ENCODE measurements around the genes PSMC4 and BLVRB.

DNA sequence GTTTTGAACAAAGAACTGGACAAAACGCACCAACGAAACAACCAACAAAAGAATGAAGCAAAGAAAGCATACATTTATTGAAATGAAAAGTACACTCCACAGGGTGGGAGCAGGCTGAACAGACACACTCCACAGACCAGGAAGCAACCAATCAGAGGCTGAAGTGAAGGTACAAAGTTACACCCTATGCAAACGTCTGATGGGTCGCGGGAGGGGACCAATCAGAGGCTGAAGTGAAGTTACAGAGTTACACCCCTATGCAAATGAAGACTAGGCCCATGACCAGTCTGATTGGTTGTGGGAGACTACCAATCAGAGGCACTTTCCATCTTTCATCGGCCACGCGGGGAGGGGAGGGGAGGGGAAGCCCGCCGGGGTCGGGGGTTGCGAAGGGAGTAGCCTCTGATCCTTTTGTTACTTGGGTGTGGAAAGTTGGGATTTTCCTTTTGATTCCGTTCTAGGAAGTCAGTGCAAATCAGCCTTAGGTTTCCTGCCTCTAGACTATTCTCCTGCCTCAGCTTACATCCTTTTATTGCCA is 12.4 kb upstream of the FBL start:
- PRO-cap: no peak

DNA sequence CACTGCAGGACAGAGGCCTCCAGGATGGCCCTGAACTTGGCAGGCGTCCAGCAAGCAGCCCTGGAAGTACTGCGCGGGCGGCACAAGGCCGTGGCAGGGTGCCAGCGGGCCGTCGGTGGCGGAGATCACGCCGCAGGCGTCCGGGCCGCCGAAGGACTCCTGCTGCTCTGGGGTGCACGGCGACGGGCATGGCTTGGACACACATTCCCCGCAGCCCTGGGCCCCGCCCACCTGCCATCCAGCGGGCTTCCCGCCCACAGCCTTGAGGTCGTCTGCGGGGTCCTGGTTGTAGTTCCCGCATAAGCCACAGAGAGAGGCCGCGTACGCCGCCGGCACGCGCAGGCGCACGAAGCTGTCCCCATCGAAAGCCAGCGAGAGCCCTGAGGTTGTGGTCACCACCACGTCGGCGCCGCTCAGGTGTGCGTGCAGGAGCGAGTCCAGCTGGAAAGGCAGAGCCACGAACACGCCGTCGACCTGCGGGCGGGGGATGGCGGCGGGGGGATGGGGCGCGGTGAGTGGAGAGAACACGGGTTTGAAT is 29.3 kb upstream of the FBL start:
- PRO-cap: no peak

DNA sequence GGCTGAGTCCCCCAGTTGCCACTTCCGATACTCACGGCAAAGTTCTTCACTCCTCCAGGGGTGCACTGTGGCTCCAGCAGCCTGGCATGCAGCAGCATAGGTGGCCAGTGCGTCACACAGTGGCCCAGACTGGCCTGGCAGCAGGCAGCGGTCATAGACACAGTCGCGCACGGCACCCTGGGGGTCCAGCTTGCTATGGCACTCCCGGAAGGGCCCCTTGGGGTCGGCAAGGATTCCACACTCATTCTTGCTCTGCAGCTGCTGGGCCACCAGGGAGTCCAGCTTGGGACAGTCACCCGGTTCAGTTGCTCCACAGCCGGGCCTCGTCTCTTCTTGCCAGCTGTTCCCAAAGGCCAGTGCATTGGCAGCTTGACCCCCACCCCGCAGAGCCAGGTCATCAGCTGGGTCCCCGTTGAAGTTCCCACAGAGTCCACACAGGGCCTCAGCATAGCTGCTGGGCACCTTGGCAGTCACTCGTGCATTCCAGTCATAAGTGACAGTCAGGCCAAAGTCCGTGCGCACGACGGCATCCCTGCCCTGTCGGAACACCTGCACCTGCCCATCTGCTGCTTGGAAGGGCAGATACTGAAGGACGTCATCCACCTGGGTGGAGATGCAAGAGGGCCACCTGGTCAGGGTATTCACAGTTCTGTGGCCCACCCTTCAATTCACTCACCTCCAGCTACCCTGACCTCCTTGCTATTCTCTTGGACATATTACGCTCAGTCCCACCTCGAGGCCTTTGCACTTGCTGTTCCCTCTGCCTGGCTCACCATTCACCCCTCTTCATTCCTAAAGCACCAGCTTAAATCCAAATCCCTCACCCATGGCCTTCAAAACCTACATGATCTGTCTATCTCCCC is 57.1 kb upstream of the PSMC4 start:
- PRO-cap: no peak

DNA sequence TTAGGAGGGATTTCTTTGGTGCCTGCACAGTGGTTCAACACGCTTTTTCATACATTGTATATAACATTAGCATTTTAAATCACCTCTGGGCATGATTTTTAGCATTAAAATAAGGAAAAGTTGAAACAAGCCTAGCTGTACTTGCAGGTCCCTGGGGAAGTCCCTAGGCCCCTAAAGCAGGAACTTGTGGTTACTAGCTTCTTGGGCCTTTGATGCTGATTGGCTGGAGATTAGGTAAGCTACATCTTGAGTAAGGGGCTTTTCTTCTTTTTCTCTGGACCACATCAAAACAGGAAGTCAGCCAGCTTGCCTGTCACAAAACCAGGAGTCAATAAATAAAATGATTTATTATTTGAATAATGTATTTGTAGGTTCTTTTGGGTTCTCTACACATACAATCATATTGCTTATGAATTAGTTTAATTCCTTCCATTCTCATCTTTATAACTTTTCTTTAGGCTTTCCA is 17.5 kb upstream of the PSMC4 start:
- PRO-cap: no peak

- PRO-cap: bidirectional peak, plus-strand start at chr19:39971197, minus-strand start at chr19:39970877
Measured at GRCh38 chr19:39970299-39971307, at the start of gene PSMC4. PSMC4 (plus strand) TSS chr19:39971165.

DNA sequence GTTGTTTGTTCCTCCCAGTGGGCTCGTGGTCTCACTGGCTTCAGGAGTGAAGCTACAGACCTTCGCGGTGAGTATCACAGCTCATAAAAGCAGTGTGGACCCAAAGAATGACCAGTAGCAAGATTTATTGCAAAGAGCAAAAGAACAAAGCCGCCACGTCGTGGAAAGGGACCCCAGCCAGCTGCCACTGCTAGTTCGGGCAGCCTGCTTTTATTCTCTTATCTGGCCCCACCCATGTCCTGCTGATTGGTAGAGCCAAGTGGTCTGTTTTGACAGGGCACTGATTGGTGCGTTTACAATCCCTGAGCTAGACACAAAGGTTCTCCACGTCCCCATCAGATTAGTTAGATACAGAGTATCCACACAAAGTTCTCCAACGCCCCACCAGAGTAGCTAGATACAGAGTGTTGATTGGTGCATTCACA is 21.7 kb upstream of the MAP3K10 start:
- PRO-cap: no peak

GRCh38 chr19:40225258-40225802 is 1.2 kb downstream of the CCNP start:
- PRO-cap: no peak

GRCh38 chr19:40266934-40267765 is 18.0 kb downstream of the AKT2 start:
- PRO-cap: no peak

GRCh38 chr19:40349065-40349701 is 688 bp downstream of the PLD3 start:
- PRO-cap: no peak

DNA sequence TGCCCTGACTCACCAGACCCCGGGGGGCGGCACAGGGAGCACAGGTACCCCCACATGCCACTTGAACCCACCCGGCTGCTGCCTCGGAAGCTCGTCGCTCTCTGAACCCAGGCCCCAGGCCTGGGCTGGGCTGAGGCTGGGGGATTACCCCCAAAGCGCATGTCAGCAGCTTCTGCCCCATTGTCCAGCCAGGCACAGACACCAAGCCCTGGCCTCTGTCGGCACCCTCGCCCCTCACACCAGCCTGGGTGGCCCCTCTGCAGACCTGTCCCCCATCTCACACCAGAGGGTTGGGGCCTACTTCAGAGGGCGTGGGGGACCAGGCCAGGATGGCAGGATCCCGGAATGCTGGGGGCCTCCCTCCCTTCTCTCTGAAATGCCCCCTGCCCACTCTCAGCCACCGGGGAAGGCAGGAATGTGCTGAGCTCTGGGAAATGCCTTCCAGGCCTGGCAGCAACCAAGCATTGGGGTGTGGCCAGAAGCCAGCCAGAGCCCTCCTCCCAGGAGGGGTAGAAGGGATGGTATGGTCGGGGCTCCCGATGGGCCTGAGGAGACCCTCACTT is 1.6 kb upstream of the PRX start:
- PRO-cap: no peak

DNA sequence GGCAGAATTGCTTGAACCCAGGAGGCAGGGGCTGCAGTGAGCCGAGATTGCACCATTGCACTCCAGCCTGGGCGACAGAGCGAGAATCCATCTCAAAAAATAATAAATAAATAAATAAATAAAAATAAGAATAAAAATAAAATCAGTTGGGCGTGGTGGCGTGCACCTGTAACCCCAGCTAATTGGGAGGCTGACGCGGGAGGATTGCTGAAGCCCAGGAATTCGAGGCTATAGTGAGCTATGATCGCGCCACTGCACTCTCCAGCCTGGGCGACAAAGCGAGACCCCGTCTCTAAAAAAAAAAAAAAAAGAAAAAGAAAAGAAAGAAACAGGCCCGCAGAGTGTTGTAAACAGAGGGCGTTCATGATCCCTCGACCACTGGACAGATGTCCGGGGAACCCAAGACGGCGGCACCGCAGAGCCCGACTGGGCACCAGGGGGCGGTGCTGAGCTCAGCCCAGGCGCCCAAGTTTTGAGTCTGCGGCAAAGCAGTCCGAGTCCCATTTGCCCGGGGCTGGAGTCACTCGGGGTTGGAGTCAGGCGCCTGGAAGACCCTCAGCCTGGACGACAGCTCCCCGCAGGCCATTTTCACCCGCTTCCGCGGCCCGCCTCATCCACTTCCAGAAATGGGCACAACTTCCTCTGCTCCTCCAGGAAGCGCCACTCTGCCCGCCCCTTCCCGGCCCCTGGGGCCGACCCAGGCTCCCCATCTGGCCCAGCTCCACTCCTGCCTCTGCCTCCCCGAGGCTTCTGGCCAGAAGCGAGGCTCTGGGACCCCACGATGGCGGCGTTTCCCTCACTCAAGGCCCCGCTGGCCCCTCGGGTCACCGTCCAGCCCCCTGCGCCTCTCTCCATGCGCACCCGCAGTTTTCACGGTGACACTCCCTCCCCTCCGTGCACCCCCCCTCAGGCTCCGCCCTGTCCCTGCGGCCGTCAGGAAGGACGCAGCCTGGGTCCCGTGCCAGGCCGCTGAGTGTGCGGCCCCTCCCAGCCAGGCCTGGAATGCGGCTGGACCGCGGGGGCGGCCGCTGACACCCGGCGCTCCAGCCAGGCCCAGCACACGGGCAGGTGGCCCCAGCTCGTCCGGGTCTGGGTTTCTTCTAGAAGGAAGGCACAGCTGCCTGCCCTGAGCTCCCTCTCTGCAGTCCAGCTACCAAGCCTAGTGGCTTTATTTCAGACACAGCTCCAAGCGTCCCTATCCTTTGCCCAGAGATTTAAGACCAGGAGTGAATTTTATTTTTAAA is 5.0 kb downstream of the SERTAD1 start:
- PRO-cap: bidirectional peak, plus-strand start at position 500 of the sequence, minus-strand start at position 404 of the sequence; bidirectional peak, plus-strand start at position 724 of the sequence, minus-strand start at position 752 of the sequence; bidirectional peak, plus-strand start at position 1,059 of the sequence, minus-strand start at position 855 of the sequence

DNA sequence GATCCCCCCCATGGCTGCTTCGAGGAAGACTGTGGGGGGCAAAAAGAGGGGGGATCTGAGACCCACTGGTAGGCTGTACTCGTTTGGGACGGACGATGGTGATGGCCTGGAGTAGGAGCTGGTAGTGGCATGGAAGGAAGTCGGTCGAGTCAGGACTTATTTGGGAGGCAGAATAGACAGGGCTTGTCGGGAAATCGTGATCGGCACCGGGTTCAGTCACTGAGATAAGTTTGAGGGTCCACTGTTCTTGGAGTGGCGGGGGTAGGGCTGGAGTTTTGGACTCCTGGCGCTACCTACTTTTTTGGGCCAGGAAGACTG is 869 bp downstream of the SERTAD1 start:
- PRO-cap: no peak

DNA sequence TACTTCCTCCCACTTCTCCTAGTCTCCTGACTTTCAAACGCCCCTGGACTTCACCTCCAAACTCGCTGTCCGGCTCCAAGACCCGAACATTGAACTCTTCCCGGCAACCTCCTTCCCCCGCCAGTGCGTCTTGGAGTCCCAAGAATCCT is 605 bp downstream of the SERTAD3 start:
- PRO-cap: no peak

- PRO-cap: no peak
Measured at GRCh38 chr19:40461416-40462425, 3.8 kb downstream of the BLVRB start.

DNA sequence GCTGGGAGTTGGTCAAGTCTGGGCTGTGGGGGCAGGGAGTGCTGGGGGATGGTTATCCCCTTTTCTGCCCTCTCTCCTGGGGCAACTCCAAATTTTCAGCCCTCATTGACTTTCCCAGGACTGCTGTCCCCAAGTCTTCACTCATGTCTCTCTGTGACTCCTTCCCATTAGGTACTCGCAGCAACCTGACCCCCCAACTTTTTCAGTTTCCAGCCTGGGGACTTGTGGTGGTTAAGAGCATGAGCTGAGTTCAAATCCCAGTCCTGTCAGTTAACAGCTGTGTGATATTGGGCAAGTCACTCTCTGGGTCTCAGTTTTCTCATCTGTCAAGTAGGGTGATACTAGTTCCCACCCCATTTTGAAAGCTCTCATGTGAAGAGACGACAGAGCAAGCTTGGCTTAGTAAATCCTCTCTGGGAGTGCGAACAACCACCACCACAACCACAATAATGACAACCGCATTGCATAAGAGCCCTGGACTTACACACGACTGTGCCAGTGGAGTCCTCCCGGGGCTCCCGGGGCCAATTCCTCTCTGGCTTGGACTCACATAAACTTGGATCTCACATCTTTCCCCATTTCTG is 578 bp downstream of the BLVRB start:
- PRO-cap: no peak

DNA sequence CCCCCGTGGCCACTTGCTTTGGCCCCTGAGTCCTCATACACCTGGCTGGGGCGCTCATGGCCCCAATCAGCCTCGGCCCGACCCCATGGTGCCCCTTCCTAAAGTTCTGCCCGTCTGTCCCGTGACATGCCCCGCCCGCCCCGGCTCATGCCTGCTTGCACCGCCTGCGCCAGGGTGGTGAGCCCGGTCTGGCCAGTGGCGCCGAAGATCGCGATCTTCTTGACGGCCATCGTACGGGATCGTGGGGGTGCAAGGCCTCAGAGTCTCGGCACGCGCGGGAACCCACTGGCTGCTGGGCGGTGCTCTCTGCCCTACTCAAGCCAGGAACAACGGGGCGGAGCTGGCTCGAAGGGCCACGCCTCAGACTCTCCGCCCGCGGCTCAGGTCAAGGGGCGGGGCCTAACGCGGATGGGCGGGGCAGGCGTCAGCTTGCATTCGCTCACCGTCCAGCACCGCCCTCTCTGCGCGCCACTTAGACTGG is at the start of gene BLVRB:
Gene BLVRB, minus strand, starts transcription at position 287 of the 481 bp plus-strand sequence.
- PRO-cap: unidirectional peak, minus-strand start at position 190 of the sequence; bidirectional peak, plus-strand start outside the sequence, minus-strand start at position 287 of the sequence

- PRO-cap: no peak
Measured at GRCh38 chr19:40585522-40586415, 9.1 kb downstream of the SHKBP1 start.

- PRO-cap: no peak
Measured at GRCh38 chr19:40604467-40605132, 3.4 kb downstream of the LTBP4 start.

DNA sequence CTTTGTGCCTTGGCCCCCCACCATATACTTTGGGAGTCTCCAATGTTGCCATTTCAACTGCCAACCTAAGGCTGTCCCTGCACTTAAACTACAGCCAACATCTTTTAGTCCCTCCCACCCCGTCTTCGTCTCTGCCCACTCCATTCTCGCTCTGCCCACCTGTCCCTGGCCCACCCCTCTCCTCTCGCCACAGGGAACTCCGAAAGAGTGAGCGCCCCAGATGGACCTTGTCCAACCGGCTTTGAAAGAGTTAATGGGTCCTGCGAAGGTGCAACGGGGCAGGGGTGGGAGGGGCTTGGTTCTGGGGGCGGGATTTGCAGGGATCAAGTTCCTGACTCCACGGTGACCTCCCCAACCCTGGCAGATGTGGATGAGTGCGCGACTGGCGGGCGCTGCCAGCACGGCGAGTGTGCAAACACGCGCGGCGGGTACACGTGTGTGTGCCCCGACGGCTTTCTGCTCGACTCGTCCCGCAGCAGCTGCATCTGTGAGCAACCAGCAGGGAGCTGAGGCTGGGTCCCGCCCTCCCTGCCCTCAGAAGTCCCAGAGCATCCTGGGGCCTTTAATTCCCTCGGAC is 5.0 kb downstream of the LTBP4 start:
- PRO-cap: unidirectional peak, plus-strand start at position 363 of the sequence

DNA sequence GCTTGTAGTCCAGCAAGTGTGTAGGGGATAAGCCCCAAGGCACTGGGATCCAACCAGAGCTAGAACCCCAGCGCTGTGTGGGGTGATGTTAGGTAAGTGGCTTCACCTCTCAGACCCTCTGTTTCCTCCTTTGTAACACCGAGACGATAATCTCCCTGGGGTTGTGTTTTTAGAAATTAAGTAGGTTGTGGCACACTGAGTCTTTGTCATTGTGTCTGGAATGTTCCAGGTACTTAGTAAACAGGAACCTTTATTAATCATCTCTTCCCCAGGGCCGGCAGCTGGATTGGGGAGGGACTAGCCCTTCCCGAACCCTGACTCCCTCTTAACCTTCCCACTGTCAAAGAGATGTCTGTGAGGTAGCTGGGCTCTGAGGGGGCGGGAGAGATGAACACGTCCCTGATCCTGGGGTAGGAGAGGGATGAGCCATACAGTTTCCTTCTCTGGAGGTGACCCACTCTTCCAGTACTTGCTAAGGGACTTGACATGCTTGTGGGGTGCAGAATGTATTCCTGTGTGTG is 5.3 kb downstream of the ITPKC start:
- PRO-cap: no peak